GM06990 (cell line): ENCODE measurements around the gene TCL1B.

GRCh38 chr14:95210600-95211166 lies 53.4 kb upstream of the DICER1 start:
- RRBS = no CpG with 5 or more reads among the region's 13 CpGs

DNA sequence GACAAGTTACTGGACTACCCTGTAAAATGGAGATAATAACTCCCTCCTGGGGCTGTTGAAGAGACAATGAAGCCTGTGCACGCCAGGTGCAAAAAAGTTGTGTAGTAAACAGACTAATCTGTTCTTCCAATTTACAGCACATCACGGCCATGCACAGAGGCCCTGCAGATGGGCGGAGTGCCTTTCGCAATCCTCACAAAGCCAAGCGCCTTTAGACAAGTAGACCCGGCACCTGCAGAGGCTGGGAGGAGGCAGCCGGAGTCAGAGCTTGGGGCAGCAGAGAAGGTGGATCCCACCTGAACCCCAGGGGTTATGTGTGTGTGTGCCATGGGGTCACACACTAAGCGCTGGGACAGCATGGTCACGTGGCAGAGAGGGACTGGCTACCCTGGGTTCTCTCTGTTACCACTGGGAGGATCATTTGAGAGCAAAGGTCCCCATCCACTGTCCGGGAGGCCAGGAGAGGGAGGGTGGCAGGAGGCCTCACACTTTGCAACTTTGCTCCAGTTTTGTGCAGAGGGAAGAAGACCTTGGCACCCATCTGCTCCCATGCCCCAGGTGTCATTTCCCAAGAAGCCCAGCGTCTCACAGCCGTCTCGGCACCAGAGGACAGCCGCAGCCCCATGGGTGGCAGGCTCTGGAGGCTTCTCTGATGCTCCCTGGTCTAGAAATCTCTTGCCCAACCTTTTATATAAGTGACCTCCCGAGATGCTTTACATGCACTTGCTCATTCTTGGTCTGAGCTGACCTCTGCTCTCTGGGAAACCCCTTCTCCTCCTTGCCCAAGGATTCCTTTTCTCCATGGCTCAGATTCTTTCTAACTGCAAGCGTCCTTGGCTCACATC lies 80.0 kb upstream of the DICER1 start:
- RRBS = no CpG with 5 or more reads among the region's 16 CpGs

GRCh38 chr14:95290786-95291843 lies 28.6 kb downstream of the CLMN start:
- RRBS = no CpG with 5 or more reads among the region's 27 CpGs

DNA sequence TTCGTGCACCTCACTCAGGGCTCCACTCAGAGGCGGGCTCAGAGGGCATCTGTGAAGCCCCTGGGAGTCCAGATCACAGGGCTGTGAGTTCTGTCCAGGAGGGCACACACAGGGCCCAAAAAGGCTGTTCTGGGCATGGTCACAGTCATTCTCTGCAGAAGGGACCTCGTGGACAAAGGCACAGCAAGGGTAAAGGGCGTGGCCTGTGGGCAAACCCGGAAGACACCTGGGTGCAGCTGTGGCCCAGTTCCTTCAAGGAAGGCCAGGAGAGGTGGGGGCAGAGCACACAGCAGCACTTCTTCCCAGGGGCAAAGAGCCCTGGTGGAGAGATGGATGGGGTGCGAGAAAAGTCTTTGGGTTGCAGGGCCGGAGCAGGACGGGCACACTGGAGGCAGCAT lies 9.1 kb downstream of the CLMN start:
- RRBS = no CpG with 5 or more reads among the region's 8 CpGs

DNA sequence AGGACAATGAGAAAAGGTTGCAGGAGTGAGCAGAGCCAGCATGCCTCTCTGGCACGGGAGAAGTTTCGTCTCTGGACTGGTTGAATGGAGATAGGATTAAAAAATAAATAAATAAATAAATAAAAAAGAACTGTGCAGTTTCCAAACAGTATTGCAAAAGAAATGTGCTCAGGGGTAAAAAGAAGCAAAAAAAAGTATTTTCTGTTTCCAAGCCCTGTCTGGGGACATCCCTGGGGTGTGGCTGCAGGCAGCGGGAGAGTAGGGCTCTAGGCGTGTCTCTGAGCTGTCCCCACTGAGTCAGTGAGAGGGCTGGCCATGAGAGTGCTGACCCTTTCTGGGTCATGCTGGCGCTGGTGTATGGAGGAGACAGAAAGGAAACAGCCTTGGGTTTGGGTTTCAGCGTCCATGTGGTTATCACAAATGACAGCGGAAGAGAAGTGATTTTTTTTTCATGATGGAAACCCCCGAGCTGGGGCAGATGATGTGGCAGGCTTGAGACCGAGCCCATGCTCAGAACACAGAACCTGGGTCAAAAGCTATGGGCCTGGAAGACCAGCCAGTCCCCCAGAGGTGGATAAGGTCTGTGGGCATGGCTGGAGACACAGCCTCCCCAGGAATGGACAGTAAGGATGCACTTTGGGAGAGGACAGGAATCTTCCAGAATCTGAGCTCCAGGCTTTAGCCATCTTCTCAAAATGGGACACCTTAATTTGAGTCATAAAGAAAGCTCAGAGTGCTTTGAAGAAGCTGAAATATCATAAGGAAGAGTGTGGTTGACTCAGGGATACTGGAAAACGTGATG lies 36.3 kb downstream of the SYNE3 start:
- RRBS = no CpG with 5 or more reads among the region's 10 CpGs

DNA sequence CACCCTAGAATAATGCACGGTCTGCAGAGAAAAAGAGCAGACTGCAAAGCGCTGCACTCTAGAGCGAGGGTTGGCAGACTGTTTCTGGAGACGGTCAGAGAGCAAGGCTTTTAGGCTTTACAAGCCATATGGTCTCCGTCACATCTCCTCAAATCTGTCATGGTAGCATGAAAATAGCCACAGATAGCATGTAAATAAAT lies 19.0 kb downstream of the SYNE3 start:
- RRBS = no CpG with 5 or more reads among the region's 5 CpGs

DNA sequence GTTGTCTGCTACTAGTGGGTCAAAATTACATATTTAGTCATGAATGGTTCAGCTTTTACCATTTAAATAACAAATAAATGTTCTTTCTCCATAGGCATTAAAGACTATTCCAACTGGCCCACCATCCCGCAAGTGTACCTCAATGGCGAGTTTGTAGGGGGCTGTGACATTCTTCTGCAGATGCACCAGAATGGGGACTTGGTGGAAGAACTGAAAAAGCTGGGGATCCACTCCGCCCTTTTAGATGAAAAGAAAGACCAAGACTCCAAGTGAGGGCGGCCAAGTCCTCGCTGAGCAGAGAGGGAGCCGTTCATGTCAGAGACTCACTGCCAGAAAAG lies 9.0 kb downstream of the GLRX5 start:
- RRBS = no CpG with 5 or more reads among the region's 6 CpGs

DNA sequence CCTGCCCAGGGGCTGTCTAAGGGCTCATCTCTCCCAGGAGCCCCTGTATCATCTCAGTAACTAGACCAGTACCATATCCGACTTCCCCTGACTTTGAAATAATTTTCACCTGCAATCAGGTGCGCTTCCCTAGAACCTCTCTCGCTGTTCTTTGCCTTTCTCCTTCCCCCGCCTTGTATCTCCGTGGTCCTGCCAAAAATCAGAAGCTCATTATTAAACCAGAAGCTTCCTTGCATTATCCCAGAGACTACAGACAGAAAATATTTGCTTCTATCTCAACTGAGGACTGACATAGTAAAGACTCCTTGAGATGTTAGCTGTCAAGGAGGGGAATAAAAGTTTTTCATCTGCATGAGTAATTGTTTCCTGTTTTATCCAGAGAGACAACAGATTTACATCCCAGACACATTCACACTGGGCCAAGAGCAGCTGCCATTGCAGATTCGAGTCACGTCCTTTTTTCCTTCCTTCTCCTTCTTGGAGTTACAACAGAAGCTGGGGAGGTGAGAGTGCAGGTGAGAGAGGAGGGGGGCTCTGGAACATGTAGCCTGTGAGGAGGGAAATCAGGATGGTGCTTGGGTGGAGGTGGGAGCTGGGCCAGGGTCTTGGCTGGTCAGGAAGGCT lies 16.1 kb upstream of the TCL1B start:
- RRBS = no CpG with 5 or more reads among the region's 7 CpGs

DNA sequence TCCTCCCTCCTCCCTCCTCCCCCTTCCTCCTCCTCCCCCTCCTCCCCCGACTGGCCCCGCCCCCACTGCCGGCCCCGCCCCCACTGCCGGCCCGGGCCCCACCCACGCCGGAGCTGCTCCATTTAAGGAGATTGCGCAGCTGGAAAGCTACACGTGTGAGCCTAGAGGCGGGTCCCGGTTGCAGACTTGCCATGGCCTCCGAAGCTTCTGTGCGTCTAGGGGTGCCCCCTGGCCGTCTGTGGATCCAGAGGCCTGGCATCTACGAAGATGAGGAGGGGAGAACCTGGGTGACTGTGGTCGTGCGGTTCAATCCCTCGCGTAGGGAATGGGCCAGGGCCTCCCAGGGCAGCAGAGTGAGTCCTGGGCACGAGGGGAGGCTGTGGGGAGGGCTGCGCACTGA lies at the start of gene TCL1B:
TSS of gene TCL1B (plus strand) at position 150 of the 400 bp plus-strand sequence.
- RRBS = 89% methylated on average over 5 of the region's 22 CpGs

DNA sequence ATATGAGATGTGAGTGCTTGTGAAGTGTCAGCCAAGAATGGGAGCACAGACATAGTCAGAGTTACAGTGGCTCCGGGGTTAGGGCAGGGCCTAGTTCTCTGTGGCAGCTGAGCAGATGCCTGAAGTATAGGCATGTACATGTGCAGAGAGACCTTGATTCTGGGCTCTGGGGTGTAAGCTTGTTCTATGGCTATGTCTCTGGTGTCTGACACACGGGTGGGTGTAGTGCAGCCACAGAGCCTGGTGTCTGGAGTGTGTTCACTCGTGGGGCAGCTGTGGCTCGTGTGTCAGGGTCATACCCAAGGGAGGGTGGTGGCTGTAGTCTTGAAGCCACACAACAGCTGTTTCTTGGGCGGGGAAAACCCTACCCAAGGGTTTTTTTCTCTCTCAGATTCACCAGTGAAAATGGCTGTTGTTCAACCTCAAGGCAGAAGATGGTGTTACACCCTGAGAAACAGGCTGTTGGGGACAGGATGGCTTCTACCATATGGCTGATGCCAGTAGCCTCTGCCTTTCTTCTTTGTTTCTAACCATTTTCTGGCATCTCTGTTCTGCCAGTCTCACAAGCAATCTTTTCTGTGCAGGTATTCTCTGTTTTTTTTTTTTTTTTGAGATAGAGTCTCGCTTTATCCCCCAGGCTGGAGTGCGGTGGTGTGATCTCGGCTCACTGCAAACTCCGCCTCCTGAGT lies 12.0 kb upstream of the TCL1A start:
- RRBS = no CpG with 5 or more reads among the region's 9 CpGs

- RRBS = 73% methylated on average over 6 of the region's 29 CpGs
Measured at GRCh38 chr14:96091293-96092313, 52.4 kb downstream of the C14orf132 start.

DNA sequence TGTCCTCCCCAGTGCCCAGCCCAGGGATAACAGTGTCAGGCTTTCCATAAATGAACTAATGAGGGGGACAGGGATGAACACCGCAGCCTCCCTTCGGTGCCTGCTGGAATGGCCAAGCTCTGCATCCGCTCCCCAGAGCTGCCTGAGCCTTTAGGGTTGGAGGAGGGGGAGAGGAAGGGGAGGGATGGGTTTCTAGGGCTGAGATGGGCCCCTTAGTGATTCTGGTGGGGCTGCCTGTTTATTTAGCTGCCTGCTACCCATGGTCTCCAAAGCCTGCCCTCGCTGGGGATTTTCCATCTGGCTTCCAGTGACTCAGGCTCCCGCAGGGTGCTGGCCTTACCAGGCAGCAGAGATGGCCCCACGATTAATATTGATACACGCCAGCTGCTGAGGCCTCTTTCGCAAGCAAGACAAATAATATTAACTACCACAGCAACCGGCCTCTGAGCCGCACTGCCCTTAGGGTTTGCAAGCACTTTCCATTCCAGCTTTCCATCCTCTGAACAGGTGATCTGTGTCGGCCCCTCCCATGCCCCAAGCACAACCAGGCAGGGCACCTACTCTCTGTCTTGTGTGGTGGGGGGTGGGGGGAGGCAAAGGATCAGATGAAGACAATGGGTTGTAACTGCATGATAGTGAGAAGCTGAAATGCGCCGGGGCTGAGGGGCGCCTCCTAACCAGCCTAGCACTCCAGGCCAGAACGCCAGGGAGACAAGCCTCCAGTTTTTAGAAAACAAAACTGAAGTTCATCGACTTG lies 56.6 kb downstream of the C14orf132 start:
- RRBS = no CpG with 5 or more reads among the region's 16 CpGs

GRCh38 chr14:96203713-96204079 lies 943 bp upstream of the BDKRB2 start:
- RRBS = no CpG with 5 or more reads among the region's 2 CpGs

- RRBS = no CpG with 5 or more reads among the region's 8 CpGs
Measured at GRCh38 chr14:96309087-96309710, 53.2 kb downstream of the BDKRB1 start.

DNA sequence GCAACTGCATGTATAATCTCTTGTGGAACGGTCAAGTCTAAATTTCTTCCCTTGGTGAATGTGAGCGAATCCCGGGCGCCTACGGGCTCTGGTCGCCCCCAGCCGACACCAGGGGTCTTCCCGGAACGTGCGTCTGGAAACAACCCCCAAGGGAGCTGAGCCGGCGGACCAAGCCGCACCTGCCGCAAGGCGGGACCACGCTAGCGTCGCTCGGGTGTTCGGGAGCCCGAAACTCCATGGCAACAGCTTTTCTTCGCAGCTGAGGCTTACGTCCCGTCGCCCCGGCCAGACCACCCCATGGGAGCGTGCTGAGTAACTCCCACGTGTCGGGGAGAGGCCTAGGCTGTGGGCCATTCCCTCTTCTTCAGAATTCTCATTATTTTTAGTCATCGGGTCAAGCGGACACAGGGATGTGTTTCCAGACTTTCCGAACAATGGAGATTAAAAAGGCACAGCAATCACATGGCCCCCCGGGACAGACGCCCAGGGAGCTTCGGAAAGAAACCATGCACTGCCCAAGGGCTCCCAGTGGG lies 708 bp upstream of the AK7 start:
- RRBS = 4% methylated on average over 19 of the region's 35 CpGs

GRCh38 chr14:97218256-97219573 lies 421.5 kb downstream of the VRK1 start:
- RRBS = 30% methylated on average over 13 of the region's 83 CpGs

- RRBS = no CpG with 5 or more reads among the region's 6 CpGs
Measured at GRCh38 chr14:97707500-97708022, 910.4 kb downstream of the VRK1 start.

- RRBS = no CpG with 5 or more reads among the region's 9 CpGs
Measured at GRCh38 chr14:97978419-97978745, 1181.2 kb downstream of the VRK1 start.

GRCh38 chr14:97985386-97985769 lies 1188.2 kb downstream of the VRK1 start:
- RRBS = no CpG with 5 or more reads among the region's 2 CpGs

DNA sequence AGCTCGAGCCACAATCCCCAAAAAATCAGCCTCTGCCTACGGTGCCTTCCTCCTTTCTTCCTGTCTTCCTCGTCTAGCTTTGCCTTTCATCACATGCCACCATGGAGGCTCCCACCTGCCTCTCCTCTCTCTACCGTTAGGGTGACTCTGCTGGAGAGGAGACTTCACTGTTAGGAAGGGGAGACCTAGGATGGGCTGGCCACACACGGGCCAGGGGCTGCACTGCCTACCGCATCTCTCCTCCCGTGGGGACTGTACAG lies 1104.8 kb downstream of the BCL11B start:
- RRBS = no CpG with 5 or more reads among the region's 7 CpGs